Transverse colon (tissue), 4 donors: ENCODE measurements around the genes AGFG1 and FBXO36.

GRCh38 chr2:226855127-226855326 is 19.2 kb downstream of the RHBDD1 start:
- PRO-cap, result unidirectional peak, plus-strand start at chr2:226855180
- RAMPAGE, long total RNA, 4 experiments, result no peak in any of the 4 experiments

GRCh38 chr2:226908999-226909718 is 73.3 kb downstream of the RHBDD1 start:
- PRO-cap, result no peak
- RAMPAGE, long total RNA, 4 experiments, result no peak in any of the 4 experiments

- PRO-cap, result no peak
- RAMPAGE, long total RNA, 4 experiments, result no peak in any of the 4 experiments
These were observed 148.8 kb downstream of the RHBDD1 start for GRCh38 chr2:226984735-226985034.

- PRO-cap, result no peak
- RAMPAGE, long total RNA, 4 experiments, result no peak in any of the 4 experiments
These were observed 15.5 kb downstream of the COL4A3 start for GRCh38 chr2:227179996-227180285.

DNA sequence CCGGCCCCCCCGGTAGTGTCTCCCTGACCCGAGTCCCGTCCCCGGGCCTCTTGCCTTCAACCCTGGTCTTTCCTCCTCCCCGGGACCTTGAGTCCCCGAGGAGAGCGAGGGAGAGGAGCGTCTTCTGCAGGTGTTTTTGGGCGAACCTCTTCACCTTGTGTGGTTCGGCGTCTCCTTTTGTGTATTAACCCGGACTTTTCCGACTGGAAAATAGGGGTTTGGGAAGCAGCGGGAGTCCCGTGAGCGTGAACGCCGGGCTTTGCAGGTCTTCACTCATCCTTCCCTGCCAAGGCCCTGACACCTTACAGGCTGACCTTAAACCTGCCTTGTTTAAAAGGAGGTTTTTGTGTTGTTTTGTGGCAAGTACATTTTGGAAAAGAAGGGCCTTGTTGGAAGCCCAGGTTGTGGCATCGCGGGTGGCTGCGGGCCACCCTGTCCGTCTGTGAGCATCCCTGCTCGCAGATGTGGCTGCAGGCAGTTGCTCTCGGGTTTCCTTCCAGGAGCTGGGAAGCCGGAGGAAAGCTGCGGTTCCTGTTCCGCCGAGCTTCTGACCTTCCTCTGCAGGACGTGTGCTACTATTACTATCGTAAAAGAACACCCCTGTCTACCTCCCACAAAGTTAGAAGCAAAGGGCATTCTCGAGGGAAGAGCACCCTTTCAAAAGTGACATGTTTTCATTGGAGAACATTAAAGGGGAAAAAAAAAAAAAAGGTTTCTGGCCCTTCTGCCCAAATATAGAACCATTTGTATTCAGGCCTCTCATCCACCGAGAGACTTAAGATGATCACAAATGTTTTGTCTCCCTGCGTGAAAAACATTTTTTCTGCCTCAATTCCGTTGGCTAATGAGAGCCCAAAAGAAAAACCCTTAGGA is 716 bp downstream of the MFF start:
- PRO-cap, result unidirectional peak, plus-strand start at position 101 of the sequence; unidirectional peak, minus-strand start at position 464 of the sequence; unidirectional peak, minus-strand start at position 549 of the sequence
- RAMPAGE, long total RNA, 4 experiments, result no peak in any of the 4 experiments

DNA sequence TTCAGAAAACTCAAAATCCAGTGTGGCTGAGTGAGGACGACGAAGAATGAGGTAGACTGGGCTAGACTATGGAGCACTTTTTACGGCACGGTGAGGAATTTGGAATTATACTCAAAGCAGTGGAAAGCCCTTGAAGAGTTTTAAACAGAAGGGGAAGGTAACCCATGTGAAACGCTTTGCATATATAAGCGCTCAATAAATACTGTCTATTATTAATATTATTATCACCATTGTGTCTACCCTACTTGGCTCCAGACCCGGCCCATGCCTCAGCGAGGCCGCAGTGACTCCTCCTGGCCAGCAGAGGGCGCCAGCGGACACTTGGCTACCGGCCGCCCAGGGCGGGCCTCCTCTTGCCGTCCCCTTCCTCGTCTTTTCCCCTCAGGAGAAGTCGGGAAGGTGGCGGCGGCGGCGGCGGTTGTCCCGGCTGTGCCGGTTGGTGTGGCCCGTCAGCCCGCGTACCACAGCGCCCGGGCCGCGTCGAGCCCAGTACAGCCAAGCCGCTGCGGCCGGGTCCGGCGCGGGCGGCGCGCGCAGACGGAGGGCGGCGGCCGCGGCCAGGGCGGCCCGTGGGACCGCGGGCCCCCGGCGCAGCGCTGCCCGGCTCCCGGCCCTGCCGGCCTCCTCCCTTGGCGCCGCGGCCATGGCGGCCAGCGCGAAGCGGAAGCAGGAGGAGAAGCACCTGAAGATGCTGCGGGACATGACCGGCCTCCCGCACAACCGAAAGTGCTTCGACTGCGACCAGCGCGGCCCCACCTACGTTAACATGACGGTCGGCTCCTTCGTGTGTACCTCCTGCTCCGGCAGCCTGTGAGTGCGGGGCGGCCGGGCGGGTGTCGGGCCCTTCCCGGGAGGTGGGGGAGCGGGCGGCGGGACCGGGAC is at the start of gene AGFG1:
AGFG1 (plus strand) TSS at position 378 of the 882 bp plus-strand sequence.
- PRO-cap, result unidirectional peak, plus-strand start at position 384 of the sequence
- RAMPAGE, long total RNA, 4 experiments, result start-site peak on the plus strand in 2 of 4 experiments, centred at positions 641 to 688 of the sequence, 11 to 17 reads per replicate

DNA sequence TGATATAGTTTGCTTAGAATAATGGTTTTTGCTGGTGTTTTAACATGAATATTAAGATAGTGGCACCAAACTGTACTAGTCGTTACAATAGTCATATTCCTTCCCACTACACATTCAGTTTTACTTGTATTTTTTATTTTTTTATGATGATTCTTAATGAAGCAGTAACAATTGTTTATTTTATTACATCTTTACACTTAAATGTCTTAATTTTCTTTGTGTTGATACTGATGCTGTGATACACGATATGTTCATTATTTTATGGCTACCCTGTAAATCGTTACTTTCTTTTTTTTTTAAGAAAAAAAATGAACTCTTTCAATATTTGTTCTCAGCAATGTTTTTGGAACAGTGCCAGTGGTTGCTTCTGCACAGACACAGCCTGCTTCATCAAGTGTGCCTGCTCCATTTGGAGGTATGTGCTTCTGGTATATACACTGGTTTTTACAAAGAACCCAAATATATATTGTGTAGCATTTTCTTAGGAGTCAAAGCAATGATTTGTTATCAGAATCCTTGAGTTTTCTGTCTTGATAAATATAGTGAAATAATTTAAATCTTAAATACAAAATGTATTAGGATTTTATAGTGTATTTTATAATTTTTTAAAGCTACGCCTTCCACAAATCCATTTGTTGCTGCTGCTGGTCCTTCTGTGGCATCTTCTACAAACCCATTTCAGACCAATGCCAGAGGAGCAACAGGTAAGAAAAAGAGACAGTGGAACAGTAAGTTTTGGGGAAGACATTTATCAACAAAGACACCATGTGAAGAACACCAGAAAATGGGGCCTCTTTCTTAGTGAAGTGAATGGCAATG is 62.2 kb upstream of the SCYGR2 start:
- PRO-cap, result no peak
- RAMPAGE, long total RNA, 4 experiments, result start-site peak on the plus strand in 2 of 4 experiments, centred at positions 287 to 606 of the sequence, 6 to 8 reads per replicate

- PRO-cap, result no peak
- RAMPAGE, long total RNA, 4 experiments, result no peak in any of the 4 experiments
These were observed 51.7 kb upstream of the SCYGR2 start for GRCh38 chr2:227546977-227547469.

DNA sequence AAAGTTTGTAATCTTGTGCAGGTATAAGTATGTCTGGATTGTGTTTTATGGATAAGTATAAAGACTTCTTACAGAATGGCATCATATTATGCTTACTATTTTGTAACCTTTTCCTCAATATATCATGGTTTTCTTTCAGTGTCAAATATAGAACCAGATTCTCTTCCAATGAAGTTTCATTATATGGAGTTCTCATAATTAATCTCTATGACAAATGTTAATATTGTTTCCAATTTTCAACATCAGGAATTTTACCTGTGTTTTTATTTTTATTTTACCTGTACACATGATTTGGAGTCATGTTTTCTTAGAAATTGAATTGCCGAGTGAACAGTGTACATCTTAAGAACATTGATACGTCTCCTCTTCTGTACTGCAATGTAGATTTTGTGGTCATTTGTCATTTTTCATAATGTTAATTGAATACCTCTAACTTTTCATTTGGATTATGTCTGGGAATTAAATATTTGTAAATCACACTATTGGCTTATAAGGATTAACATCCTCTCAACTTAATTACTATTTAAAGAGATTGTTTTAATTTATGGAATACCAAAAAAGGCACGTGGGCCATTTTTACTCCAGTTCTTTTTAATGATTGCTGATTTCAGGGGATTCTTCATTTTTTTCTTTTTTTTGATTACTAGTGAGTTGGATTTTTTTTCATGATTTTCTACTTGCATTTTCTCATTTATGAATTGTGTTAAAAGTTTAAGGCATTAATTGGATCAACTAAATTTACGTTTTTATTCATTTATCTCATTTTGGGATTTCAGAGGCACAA is 35.4 kb upstream of the SCYGR2 start:
- PRO-cap, result no peak
- RAMPAGE, long total RNA, 4 experiments, result no peak in any of the 4 experiments

DNA sequence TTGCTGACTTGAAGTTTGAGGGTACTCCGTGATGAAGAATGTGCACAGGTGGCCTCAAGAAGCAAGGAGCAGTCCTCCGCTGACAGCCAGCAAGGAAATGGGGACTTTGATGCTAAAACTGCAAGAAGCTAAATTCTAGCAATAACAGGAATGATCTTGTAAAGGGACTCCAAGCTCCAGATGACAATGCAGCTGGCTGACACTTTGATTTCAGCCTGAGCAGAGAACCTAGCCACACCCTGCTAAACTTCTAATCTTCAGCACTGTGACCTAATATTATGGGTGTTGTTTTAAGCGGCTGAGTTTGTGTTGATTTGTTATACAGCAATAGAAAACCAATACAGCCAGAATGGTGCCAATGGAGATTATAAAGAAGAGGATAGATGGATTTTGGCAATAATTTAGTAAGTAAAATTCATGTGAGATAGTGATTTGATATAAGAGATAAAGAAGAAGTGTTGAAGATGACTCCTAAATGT is 196.7 kb upstream of the SPHKAP start:
- PRO-cap, result no peak
- RAMPAGE, long total RNA, 4 experiments, result no peak in any of the 4 experiments

- PRO-cap, result no peak
- RAMPAGE, long total RNA, 4 experiments, result start-site peak on the minus strand in 1 of 4 experiments, at chr2:229067839-229068061 at its widest, 7 reads per replicate
These were observed 203.2 kb downstream of the PID1 start for GRCh38 chr2:229067877-229068325.

GRCh38 chr2:229113929-229115257 is 156.7 kb downstream of the PID1 start:
- PRO-cap, result no peak
- RAMPAGE, long total RNA, 4 experiments, result start-site peak on the minus strand in 2 of 4 experiments, at chr2:229114201-229114690 at its widest, 6 to 31 reads per replicate

- PRO-cap, result no peak
- RAMPAGE, long total RNA, 4 experiments, result start-site peak on the minus strand in 1 of 4 experiments, at chr2:229221649-229222153 at its widest, 12 to 13 reads per replicate
These were observed 49.6 kb downstream of the PID1 start for GRCh38 chr2:229221129-229222298.

GRCh38 chr2:229261001-229261371 is 10.1 kb downstream of the PID1 start:
- PRO-cap, result no peak
- RAMPAGE, long total RNA, 4 experiments, result start-site peak on the minus strand in 1 of 4 experiments, at chr2:229261089-229261450 at its widest, 9 reads per replicate

DNA sequence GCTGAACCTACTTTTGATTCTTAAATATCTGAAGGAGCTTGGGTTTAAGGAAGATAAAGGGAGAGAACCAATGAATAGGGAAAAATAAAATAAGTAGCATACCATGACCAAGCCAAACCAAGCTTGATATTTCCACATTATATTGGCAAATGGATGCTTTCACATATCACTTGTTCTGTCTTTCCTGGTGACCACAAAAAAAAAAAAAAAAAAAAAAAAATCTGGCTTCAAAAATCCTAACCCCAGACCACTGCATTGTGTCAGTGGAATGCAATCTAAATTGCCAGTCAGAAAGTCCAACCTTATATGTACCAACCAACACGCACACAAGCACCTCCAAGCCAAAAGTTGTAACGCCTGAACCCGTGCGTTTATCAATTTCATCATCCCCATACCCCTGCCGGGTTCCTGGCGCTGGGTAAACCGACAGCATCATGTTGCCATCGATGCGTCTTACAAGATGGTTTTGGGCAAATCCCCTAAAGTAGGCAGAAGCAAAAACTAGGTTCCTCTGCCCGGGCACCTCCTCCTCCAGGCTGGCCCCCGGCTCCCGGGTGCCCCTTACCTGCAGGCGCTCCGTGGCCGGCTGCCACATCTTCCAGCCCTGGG is 534 bp downstream of the PID1 start:
- PRO-cap, result no peak
- RAMPAGE, long total RNA, 4 experiments, result no peak in any of the 4 experiments

DNA sequence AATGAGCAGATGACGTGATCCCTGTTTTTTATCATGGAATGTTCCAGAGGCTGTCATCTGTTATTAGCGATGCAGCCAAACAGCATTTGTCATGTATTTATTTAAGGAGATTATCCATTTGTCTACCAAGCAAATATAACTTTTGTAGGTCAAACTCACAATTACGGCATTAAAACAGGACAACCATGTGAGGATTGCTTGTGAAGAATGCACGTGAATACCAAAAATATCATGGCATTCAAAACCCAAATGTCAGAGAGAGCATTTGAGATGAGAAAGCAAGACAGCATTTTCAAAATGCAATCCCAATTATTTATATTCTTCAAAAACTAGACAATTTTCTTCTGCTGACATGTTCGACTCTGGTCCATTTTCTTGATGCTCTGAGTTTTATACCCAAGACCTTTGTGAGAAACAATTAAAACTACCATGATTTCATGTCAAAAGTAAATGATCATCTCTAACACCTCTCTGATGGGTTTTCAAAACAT is 141.3 kb downstream of the DNER start:
- PRO-cap, result no peak
- RAMPAGE, long total RNA, 4 experiments, result no peak in any of the 4 experiments

- PRO-cap, result no peak
- RAMPAGE, long total RNA, 4 experiments, result start-site peak on the minus strand in 1 of 4 experiments, at chr2:229791866-229792045 at its widest, 30 reads per replicate
These were observed 77.5 kb upstream of the DNER start for GRCh38 chr2:229791699-229792475.

GRCh38 chr2:229820703-229821276 is 101.0 kb downstream of the TRIP12 start:
- PRO-cap, result no peak
- RAMPAGE, long total RNA, 4 experiments, result no peak in any of the 4 experiments

DNA sequence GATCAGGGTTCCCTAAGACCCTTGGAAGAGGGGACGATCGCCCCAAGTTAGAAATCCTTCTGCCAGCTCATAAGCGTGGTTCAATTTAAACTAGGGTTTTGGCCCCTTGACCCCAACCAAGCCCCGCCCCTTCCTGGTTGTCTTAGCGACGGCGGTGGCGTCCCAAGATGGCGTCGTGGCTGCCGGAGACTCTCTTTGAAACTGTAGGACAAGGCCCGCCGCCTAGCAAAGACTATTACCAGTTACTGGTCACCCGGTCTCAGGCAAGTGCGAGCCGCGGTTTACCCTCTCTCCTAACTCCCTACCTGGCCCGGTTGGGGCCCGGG is at the start of gene FBXO36:
FBXO36 (plus strand) TSS at position 157 of the 326 bp plus-strand sequence.
- PRO-cap, result no peak
- RAMPAGE, long total RNA, 4 experiments, result start-site peak on the plus strand in 1 of 4 experiments, centred at position 150 of the sequence, 55 reads per replicate

- PRO-cap, result no peak
- RAMPAGE, long total RNA, 4 experiments, result no peak in any of the 4 experiments
These were observed 14.7 kb downstream of the SP110 start for GRCh38 chr2:230205049-230205574.